Suprapubic skin (tissue), 4 donors: ENCODE measurements around the genes STARD13 and DCLK1.

DNA sequence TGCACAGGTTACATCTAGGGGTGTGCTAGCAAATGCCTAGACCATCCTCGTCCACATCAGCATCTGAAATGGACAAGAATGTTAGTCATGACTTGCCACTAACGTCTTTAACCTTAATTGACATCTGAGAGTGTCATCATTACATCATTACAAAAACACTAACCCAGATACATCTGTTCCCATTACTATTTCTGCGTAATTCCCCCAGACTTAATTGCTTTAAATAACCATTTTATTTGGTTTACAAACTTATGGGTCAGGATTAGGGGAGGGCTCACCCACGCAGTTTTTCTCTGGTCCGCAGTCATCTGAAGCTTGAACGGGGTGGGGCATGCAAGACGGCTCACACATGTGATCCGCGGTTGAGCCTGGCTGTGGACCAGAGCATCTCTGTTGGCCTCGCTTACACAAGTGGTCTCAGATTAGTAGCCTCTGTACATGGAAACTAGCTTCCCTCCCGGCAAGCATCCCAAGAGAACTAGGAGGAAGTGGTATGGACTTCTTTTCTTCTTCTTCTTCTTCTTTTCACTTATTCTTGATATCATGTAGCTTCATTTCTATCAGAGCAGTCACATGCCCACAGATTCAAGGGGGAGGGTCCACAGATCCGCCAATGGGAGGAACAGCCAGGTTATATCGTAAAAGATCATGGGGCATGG is 16.0 kb downstream of the KL start:
- PRO-cap = no peak
- RAMPAGE, long total RNA, 4 experiments = no peak in any of the 4 experiments

DNA sequence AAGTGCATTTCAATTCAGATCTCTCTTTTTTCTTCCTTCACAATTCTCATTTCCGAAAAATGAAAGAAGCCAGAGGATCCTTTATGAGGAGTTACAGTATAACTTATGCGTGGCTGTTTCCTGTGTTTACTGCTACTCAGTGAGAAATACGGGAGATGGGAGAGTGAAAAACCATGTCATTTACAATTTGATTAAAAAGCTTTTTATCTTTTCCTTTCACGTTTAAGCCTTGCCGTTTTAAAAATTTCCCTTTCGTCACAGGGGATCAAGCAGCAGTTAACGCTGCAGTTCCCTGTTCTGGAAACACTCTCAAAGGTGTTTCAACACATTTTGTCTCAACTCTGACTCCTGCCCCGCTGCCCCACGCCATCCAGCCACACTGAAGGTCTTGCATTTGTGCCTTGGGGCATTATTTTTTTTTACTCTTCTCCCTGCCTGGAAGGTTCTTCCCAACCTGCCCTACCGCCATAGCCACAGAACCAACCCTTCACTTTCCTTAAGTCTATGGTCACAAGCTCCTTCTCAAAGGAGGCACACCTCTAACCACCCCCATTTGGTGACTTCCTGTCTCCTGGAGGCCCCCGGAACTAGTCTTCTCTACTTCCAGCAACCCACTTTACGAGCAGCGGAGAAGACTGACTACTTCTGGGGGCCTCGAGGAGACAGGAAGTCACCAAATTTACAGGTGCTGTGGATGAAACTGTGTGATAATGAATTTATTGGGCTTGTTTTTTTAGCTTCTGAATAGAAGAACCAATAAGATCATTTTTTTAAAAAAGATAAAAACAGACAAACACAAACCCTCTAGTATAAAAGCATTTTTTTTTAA is 17.1 kb downstream of the KL start:
- PRO-cap = no peak
- RAMPAGE, long total RNA, 4 experiments = no peak in any of the 4 experiments

DNA sequence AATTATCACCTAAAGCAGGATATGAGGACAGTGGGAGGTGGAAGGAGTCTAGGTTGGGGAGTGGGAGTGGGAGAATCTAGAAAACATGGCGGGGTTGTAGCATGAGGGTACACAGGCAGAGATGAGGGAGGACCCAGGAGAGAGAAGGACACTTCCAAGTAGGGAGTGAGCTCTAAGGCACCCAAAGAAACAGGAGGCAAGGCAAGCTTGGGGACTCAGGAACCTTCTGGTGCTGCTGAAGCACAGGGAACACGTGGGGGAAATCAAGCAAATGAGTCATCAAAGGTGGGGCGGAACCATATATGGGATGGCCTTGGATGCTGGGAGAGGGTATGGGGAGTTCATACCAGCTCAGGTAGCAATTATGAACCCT is 77.4 kb downstream of the STARD13 start:
- PRO-cap = no peak
- RAMPAGE, long total RNA, 4 experiments = no peak in any of the 4 experiments

DNA sequence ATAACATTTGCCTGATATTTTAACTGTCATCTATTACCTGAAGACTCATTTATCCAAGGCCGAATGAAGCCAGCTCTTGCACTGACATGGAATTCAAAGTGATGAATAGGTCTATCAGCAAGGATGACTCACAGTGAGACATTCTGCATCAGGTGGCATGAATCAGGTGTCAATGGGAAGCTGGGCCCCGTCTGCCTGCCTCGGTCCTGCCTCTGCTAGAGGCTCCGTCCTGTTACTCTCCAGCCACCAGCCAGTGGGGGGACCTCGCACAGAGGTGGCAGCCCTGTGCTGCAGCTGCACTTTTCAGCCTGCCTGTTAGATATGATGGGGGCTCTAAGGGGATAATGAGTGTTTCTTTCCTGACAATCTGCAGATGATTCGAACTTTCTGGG is 23.4 kb downstream of the STARD13 start:
- PRO-cap = no peak
- RAMPAGE, long total RNA, 4 experiments = no peak in any of the 4 experiments

GRCh38 chr13:33263322-33263964 is 22.1 kb downstream of the STARD13 start:
- PRO-cap = no peak
- RAMPAGE, long total RNA, 4 experiments = no peak in any of the 4 experiments

GRCh38 chr13:33285402-33286238 is at the start of gene STARD13:
TSS of gene STARD13 (minus strand) at chr13:33285755.
- PRO-cap = bidirectional peak, plus-strand start at chr13:33285890, minus-strand start at chr13:33285712
- RAMPAGE, long total RNA, 4 experiments = start-site peak on the minus strand in 2 of 4 experiments, at chr13:33285695-33285736 at its widest, 24 to 104 reads per replicate

DNA sequence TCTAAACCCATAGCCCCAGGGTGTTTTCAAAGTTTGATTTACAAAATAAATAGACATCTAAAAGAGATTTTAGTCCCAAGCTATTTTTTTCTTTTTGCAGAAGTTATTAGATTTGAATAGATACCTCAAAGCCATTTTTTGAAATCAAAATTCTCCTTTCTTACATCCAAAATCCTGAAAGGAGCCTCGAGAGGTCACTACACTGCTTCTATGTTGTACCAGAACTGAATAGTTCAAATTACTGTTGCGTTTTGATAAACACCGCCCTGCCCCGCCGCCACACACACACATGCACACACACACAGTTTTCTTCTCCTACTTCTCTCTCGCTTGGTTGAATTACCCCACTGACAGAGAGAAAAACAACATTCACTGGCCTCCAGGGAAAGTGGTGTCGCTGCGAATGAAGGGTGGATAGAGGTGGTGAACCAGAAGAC is 183.5 kb upstream of the RFC3 start:
- PRO-cap = no peak
- RAMPAGE, long total RNA, 4 experiments = no peak in any of the 4 experiments

- PRO-cap = no peak
- RAMPAGE, long total RNA, 4 experiments = no peak in any of the 4 experiments
These were observed 173.4 kb upstream of the RFC3 start for GRCh38 chr13:33644558-33644951.

DNA sequence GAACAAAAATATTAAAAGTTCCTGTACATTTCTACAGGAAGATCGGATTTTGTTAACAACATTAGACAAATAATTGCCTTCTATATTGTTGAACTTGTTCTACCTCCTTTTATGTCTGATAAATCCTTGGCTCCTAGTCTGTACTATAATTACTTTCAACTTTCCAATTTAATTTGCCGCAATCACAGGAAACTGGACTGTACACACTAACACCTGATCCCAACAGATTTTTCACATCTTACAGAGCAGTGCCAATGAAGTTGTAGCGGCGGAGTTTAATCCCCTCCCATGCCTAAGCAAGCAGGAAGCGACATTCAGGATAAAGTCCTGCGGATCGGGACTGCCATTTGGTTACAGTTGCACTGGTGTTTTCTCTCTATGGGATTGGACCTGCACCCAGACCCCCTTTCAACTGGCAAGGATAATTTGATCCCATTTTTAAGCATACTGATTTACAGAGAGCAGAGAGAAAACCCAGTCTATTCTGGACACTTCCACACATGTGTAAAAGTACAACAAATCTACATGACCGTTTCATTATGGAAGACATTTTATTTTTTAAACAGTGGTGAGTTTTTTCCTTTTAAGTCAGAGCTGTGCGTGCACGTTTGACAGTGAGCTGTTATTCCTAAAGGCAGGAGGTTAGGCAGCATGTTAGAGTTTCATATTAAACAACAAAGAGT is 141.9 kb upstream of the RFC3 start:
- PRO-cap = no peak
- RAMPAGE, long total RNA, 4 experiments = no peak in any of the 4 experiments

DNA sequence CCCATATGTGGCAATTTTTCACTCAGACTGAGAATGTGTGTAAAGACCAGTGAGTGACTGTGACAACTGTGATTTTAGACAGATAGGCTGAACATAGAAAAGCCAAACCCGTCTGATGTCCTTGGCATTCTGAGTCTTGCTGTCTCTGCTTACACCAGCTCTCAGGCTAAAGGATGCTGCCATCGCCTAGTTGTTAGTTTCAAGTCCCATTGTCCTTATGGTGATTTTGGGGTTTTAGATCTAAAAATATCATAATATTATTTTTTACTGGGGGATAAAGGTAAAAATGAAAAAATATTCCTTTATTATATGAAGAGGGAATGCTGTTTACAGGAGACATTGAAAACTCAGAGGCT is 492.7 kb downstream of the RFC3 start:
- PRO-cap = no peak
- RAMPAGE, long total RNA, 4 experiments = no peak in any of the 4 experiments

GRCh38 chr13:35348939-35349326 is 127.6 kb downstream of the MAB21L1 start:
- PRO-cap = no peak
- RAMPAGE, long total RNA, 4 experiments = no peak in any of the 4 experiments

DNA sequence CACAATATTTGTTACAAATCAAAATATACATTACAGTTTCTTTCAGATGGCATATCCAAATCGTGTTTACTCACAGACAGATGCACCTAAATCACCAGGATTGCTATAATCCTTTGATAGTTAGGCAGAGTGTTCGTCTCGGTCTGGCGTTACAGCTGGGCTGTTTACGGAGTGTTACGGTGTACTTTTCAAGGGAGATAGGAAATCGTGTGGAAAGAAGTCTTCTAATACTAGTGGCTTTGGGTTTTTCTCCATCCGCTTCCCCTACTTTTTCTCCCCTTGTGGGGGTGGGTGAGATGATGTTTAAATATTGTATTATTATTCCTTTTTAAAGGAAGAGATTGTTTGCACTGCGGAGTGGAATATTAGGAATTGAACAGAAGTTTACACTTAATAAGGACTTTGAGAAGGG is 1.9 kb downstream of the MAB21L1 start:
- PRO-cap = no peak
- RAMPAGE, long total RNA, 4 experiments = no peak in any of the 4 experiments

GRCh38 chr13:35979217-35980029 is 151.8 kb downstream of the DCLK1 start:
- PRO-cap = no peak
- RAMPAGE, long total RNA, 4 experiments = no peak in any of the 4 experiments

DNA sequence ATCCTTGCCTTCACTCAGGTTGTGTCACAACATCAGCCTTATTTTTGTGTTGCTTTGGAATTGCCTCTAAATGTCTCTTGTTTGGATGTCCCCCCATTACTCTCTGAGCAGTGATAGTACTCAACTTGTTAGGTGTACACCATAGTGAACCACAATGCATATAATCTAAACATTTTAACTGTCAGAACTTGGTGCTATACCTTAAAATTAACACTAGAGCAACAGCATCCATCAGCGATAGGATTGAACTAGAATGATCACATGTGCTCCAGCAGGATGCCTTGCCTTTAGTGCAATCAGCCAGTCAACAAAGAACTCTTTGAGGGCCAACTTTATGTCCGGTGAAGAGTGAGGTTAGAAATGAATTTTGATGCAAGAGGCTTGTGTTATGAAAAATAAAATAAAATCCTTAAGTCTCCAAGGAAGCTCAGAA is 61.5 kb downstream of the DCLK1 start:
- PRO-cap = no peak
- RAMPAGE, long total RNA, 4 experiments = no peak in any of the 4 experiments

- PRO-cap = no peak
- RAMPAGE, long total RNA, 4 experiments = no peak in any of the 4 experiments
These were observed 19.3 kb downstream of the DCLK1 start for GRCh38 chr13:36111935-36112249.

DNA sequence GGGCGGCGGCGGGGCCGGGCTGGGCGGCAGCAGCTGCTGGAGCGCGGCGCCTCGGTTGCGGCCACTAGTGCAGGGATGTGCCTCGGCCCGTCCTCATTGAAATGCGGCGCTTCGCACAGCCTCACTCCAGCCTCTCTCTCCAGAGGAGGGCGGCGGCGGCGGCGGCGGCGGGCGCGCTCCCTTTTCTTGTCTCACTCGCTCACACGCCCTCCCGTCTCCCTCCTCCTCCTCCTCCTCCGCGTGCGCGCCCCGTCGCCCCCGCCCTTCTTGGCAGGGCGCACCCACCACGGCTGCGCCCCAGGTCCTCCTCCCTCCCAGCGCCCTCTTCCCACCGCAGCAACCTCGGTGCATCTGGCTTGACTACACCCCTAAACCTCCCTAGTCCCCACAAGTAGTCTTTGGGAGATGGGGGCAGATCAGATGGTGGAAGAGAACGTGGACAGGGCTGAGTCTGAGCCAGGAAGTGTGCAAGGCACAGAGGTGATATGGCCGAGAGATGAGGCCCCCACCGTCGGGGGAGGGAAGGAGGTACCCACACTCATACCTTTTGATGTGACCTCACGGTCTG is at the start of gene DCLK1:
TSS of gene DCLK1 (minus strand) at position 157 of the 568 bp plus-strand sequence.
- PRO-cap = no peak
- RAMPAGE, long total RNA, 4 experiments = start-site peak on the minus strand in 2 of 4 experiments, centred at positions 78 to 180 of the sequence, 17 to 23 reads per replicate

DNA sequence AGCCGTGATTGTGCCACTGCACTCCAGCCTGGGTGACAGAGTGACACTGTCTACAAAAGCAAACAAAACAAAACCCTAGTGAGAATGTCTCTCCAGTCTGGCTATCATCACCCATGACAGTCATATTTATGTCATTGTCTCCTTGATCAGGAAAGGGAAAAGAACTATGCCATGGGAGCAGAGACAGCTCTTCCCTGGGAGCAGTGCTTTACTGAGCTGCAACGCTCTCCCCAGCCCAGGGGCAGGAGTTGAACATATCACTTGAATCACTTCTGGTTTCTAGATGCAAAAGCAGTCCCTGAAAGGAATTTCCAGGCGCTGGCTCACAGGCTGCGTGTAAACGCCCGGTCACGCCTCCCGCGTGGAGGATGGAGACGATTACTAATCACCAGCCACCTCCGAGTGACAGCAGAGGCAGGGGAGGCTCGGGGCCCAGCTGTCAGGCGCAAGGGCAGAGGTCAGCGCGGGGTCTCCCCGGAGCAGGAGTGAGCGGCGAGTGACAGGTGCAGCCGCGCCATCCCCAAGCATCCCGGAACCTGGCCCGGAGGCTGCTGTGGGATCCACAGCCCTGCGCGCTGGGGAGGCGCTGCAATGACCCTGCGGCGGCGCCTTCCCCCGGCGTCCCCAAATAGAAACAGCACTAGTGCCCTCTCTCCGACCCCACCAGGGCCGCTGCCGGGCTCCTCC is 23.5 kb upstream of the DCLK1 start:
- PRO-cap = no peak
- RAMPAGE, long total RNA, 4 experiments = no peak in any of the 4 experiments

DNA sequence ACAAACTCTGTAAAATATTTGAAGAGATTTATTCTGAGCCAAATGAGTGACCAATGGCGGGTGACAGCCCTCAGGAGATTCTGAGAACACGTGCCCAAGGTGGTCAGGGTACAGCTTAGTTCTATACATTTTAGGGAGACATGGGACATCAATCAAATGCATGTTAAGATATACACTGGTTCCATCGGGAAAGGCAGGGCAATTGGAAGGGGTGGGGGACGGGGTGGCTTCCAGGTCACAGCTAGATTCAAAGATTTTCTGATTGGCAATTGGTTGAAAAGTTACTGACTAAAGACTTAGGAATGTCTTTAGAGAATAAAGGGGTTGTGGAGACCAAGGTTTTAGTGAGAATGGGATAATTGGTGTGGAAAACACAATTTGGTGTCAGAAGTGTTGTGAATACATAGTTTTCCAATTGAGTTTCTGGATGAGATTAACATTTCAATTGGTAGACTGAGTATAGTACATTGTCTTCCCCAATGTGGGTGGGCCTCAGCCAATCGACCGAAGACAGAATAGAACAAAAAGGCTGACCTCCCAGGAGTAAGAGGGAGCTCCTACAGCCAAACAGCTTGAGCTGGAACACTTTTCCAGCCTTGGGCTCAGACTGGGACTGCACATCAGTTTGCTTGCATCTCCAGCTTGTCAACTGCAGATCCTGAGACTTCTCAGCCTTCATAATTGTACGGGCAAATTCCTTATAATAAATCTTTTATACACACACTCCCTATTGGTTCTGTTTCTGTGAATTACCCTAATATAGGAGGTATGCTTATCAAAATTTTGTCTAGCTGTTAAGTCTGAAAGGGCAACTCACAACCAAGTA is 1.0 kb upstream of the CCDC169 start:
- PRO-cap = no peak
- RAMPAGE, long total RNA, 4 experiments = no peak in any of the 4 experiments

- PRO-cap = no peak
- RAMPAGE, long total RNA, 4 experiments = no peak in any of the 4 experiments
These were observed 6.5 kb upstream of the CCDC169 start for GRCh38 chr13:36303883-36304782.

DNA sequence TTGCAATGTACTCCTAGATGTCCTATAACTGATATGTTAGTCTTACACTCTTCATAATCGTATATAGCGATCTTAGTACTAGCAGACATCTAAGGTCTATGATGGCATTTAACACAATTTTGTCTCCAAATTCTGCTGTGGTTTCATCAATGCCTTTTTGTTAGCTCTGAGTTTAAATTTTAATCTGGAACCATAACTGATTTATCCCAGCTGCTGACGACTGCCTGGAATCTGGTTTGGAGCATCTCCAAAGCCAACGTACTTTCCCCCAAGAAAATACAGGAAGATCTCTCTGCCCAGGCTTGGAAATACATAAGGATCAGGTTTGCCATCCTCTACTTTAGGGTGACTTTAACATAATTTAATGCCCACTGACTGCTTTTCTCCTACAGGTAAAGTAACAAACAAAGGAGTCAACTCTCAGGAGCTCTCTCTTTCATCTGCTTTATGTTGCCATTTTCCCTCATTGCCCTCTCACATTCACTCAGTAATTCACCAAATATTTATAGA is 23.1 kb upstream of the SPART start:
- PRO-cap = no peak
- RAMPAGE, long total RNA, 4 experiments = no peak in any of the 4 experiments